Hair follicle dermal papilla cell (primary cell): ENCODE measurements around a stretch of chr19.

DNA sequence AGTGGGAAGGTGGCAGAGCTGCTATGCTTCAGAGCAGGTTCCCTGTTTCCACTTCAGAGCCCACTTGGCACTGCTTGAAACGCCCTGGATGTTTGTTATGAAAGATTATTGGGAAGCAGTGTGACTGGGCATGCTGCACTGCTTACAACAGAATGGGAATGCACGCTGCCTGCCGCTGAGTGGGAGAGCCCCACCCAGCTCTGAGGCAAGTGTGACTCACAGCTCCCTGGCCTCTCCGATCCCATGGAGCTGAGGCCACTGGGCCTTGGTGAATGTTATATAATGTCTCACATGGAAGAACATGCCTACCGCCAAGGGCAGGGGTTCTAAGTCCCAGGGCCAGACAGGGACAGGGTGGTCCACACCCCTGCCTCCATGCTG lies 113.7 kb downstream of the UQCRFS1 start:
- CAGE, long polyA plus RNA: no peak

GRCh38 chr19:29404992-29405539 lies 120.7 kb upstream of the VSTM2B start:
- CAGE, long polyA plus RNA: no peak

GRCh38 chr19:29709205-29709483 lies 5.9 kb downstream of the C19orf12 start:
- CAGE, long polyA plus RNA: no peak

DNA sequence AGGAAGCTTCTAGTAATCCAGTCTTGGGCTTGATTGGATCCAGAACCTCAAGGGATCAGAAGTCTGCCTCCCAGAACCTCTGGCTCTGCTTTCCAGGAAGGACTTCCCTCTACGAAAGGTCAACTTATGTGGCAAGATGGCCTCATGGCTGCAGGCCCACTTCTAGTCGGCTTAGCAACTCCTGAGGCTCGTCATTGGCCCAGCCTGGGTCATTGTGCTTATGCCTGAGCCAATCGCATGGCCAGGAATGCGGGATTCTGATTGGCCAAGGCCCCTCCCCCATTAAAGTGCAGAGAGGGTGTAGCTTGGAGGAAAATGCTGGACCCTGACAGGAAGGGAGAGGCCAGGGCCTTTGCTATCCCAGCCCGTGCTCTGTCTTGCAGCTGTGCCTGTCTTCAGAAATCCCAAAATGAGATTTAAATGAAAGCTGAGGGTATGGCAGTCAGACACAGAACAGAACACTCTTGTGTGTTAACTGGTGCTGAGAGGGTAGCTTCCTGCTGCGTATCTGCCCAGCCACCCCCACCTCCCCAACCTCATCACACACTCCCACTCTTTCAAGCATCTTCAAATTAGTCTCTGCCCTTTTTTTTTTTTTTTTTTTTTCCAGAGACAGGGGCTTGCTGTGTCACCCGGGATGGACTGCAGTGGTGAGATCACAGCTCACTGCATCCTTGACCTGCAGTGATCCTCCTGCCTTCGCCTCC lies 5.5 kb upstream of the CCNE1 start:
- CAGE, long polyA plus RNA: no peak

DNA sequence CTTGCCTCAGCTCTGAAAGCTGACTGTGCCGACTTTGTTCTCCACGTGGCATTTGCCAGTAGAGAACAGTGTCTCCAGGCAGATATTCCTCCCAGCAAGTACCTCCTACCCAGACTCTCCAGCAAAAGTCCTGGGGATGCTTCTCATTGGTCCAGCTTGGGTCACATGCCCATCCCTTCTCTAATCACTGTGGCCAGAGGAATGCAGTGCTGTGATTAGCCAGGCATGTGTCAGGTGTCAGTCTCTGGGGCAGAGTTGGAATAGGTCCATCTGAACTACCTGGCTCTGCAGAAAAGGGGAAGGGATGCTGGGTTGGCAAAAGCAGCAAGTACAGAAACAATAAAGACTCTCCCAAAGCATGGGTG lies 29.9 kb downstream of the CCNE1 start:
- CAGE, long polyA plus RNA: no peak

DNA sequence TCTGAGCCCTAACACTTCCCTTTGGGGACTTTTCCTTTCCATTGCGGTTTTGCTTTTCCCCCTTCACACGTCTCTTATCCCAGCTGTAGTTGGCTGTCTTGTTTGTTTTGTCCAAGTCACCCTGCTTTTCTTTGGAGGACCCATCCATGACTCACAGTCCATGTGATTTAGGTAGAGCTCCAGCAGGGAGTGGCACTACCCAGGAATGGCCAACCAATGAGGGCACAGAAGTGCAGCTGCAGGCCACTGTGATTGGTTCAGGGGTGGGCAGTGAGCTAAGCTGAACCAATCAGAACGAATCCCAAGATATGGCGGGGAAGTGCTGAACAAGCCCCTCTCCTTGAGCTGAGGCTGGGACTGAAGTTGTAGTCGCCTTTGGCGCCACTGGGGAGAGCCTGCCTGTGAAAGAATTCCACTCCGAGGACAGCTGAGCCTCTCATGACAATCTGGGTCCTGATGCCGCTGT lies 63.0 kb upstream of the URI1 start:
- CAGE, long polyA plus RNA: no peak

DNA sequence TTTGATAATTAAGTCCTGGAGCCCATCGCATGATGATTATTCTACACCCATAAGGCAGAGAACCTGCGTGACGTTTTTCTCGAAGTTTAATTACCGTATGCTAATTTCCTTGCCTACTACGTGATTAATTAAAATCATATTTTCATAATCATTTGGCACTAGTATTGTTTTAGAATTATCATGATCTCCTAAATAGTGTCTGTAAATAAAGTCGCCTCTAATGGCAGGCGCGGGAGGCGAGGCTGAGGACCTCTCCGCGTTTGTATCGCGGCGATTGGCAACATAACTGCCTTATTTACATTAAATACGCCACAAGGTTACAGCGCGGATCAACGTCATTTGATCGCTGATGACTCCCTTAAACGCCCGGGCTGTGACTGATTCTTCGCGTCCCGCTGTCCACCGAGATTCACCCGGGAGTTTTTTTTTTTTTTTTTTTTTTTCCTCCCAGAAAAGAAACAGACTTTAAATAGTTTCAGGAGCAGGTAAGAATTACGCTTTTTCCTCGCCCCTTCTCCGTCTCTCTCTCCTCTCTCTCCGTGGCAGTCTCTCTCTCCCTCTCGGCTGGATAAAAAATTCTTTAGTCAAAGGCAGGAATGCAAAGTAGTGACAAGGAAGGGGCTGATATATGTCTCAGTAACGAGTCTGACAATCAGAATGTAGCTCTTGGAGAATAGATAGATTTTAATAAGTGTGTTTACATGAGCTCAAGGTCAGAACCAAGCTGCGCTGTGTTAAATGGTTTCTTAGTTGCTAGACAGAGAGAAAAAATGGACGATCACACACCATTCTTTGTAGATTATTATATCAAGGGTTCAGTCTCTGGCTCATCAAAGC lies 147.5 kb upstream of the ZNF536 start:
- CAGE, long polyA plus RNA: no peak

DNA sequence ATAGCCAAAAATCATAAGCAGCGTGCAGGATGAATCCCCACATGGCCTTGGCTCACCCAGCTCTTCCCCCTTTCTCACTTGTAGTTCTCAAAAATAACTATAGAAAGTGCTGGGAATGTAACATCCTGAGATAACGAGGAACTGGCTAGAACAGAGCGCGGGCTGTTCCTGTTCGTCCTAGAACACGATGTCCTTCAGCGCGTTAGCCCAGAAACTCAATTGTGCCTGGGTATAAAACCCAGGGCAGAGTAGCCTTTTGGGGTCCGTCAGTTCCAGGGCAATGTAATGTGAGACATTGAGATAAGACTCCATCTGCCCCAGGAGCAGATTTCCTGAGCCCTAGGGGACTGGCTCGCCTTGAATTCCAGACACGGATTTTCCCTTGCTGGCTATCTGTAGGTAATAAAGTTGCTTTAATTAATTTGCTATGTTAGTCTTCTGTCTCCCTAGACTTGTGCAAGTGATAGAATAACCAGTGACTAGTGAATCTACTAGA lies 326.1 kb downstream of the TSHZ3 start:
- CAGE, long polyA plus RNA: no peak

DNA sequence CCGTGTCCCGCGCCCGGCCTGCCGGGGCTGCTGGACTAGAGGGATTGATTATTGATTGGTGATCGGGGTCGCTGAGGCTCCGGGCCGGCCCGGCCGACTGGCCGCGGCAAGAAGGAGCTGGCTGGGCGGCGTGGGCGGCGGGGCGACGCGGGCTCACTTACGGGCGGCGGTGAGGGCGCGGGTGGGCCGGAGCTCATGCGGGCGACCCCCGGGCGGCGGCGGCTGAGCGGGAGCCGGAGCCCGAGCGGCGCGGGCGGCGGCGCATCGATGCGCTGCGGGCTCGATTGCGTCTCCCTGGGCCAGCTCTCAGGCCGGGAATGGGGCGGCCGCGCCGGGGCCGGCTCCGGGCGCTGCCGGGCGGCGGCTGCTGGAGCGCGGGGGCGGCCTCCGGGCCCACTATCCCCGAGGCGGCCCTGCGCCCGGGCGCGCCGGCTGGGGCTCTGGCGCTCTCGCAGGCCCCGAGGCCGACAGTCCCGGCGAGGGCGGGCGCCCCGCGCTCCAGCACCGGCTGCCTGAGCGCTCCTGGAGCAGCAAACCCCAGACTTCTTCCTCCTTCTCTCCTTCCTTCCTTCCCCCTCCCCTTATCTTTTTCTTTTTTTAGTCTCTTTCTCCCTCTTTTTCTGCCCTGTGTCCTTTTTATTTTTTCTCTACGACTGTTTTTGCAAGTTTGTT lies 1.5 kb upstream of the TSHZ3 start:
- CAGE, long polyA plus RNA: no peak

DNA sequence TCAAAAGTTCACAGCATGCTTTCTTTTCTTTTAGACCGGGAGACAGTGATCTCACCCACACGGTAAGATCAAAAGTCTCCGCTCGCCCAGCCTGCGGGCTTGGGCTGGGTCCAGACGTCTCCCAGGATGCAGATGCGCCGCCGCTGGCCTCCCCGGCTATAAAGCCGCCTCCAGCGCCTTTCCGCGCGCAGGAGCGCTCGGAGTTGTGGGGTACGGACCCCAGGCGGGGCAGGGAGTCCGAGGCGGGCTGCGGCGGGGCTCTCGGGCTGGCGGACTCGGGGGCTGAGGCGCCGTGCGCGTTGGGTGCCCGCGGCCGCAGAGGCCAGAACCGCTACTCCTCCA lies 2.0 kb upstream of the TSHZ3 start:
- CAGE, long polyA plus RNA: no peak

GRCh38 chr19:31351573-31352496 lies 2.6 kb upstream of the TSHZ3 start:
- CAGE, long polyA plus RNA: no peak

DNA sequence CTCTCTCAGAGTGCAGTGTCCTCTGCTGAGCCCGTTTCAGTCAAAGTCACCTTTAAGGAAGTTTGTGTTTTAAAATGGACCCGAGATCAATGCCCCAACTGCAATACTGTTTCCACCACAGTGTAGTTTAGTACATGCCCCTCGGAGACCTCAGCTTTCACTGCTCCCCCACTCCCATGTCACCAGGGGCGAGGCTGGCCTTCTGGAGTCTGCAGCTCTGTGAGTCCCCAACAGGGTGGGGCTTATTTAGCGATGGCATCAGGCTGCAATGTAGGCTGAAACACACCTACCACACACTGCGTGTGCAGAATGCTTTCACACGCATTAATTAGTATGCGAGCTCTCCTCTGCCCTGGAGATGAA lies 248.5 kb upstream of the TSHZ3 start:
- CAGE, long polyA plus RNA: no peak

GRCh38 chr19:31910193-31910660 lies 435.2 kb upstream of the ZNF507 start:
- CAGE, long polyA plus RNA: no peak

DNA sequence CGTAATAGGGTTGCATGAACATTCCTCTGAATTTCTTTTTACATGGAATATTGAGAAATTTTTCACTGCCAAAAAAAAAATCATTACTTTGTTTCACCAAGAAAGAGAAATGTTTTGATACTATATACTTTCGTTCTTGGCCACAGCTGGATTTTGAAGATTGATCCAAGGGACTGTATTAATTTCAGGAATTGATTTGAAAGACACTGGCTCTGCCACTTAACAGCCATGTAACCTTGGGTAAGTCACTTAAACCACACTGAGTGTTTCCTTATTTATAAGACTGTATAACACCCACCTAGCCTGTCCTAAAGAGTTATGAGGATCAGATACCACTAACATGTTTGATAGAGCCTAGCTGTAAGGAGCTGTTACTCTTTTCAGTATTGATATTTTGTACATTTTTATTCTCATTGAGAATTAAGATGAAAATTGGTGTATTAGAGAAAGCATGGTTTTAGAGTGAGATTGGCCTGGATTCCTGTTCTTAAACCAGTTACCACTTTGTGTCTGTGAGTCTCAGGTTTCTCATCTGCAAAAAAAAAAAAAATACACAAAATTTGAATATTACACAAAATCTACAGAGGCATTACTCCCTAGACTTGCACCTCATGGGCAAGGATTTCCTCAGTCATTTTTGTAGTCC lies 1.8 kb downstream of the ZNF507 start:
- CAGE, long polyA plus RNA: no peak

- CAGE, long polyA plus RNA: no peak
These were observed 21.3 kb upstream of the DPY19L3 start for GRCh38 chr19:32384224-32384675.

DNA sequence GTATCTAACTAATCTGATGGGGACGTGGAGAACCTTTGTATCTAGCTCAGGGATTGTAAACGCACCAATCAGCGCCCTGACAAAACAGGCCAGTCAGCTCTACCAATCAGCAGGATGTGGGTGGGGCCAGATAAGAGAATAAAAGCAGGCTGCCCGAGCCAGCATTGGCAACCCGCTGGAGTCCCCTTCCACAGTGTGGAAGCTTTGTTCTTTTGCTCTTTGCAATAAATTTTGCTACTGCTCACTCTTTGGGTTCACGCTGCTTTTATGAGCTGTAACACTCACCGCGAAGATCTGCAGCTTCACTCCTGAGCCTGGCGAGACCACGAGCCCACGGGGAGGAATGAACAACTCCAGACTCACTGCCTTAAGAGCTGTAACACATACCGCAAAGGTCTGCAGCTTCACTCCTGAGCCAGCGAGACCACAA lies 8.4 kb upstream of the PDCD5 start:
- CAGE, long polyA plus RNA: no peak

GRCh38 chr19:32870043-32870374 lies 442 bp upstream of the SLC7A9 start:
- CAGE, long polyA plus RNA: no peak

DNA sequence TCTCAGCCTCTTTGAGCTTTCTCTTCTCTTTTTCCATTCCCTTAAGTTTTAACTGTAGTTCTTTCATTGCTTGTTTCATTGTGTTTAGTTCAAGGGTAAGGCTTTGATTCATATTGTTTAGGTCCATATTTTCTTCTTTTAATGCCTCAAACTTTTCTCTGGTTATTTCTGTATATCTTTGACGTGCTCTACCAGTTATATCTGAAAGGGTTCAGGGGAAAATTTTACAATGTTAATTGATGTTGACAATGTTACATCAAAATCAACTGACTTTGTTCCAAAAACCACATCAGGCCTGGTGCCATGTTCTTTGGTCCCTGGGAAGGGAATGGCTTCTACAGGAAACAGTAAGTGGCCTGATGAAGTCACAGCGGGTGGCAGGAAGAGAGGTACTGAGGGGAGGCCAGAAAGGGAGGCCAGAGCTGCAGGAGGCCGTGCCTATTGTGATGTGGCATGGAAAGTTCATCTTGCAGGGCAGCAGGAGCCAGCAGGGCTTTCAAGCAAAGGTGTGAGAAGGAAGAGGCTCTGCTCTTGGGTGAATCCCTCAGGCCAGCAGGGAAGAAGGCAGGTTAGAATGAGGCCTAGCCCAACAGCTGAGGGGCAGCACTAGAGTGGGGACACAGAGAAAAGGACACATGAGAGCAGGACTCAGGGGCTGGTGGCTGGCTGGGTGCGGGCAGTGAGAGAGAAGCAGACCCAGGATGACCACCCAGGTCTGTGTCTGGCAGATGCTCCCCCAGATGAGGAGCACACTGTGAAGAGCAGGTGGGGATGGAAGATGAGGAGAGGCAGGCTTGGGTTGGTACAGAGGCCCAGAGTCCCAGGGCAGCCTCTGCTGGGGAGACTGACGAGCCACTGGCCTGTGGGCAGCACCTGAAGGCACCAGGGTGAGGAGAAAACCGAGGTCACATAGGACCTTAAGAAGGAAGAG lies 38.0 kb downstream of the CEP89 start:
- CAGE, long polyA plus RNA: no peak

DNA sequence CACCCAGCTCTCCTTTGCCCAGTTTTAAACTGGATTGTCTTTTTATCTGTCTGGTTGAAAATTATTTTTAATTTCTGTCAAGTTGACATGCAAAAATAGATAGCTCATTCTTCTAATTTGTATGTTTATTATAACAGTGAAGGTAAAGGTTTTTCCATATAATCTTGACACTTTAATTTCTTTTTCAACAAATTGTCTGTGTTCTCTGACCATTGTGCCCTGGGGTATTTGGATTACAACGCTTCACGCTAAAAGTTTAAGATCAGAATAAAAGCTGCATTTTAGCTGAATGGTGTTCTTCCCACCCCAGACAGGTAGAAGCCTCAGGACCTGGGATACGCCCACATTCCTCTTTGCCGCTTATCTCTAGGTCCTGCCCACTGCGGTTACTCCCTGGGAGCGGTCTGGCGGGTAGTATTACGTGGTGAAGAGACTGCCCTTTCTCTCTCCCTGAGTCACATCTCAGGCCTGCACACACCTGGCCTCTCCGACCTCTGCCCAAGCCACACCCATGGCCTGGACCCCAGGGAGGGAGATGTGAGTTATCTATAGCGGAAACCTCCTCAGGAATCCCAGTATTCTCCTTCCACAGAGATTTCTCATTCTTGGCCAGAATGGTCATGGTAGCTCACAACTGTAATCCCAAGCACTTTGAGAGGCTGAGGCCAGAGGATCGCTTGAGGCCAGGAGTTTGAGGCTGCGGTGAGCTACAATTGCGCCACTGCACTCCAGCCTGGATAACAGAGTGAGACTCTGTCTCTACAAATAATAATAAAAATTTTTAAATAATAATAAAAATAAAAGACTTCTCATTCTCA lies 17.3 kb downstream of the RHPN2 start:
- CAGE, long polyA plus RNA: no peak

GRCh38 chr19:33052107-33052787 lies 12.4 kb downstream of the RHPN2 start:
- CAGE, long polyA plus RNA: no peak